ENCODE data around the gene TULP3.

- RRBS = no CpG with 5 or more reads among the region's 4 CpGs
CAGE:
- cytosol, long polyA plus RNA = no peak
- long polyA plus RNA = no peak
- nucleus, long polyA plus RNA = no peak
Measured at GRCh38 chr12:2027235-2027737, 23.0 kb upstream of the DCP1B start.

DNA sequence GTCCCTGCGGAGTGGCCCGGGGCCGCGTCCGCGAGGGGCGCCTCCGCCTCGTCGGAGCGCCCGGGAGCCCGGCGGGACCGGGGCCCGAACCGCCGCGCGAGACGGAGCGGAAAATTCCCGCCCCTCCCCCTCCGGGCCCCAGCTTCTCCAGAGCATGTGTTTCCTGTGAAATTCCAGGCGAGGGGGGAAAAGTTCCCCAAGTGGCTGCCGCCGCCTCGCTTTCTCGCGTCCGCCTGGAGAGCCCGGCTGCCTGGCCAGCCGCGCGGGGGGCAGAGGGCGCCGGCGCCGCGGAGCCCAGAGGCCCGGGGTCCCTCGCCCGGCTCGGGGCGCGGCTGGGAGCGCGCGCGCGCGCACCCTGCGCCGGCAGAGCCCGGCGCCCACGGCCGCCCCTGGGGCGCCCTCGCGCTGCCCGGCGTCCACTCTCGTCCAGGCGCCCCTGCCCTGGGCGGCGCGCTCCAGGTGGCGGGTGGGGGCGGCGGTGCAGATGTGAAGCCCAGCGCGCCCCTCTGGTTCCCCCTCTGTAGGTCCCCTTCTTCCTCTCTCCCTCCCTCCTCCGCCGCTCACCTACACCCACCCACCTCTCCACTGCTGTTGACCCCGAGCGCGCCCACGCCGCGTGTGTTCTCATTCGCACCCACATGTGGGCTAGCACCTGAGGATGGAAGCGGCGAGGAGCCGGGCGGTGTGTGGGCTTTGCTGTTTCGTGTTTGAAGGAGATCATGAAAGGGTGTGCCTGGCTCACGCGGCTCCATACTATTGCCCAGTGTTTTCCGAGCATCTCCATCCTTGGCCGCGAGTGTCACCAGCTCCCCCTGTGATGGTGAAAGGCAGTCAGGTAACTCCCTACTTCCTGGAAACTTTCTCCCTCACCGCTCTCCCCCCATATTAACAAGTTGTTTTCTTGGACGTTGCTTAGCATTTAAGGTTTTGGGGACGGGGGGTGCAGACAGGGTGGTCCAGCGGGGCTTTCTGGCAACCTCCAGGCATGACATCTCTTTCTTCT lies 1.2 kb downstream of the CACNA1C start:
- RRBS = 1% methylated on average over 47 of the region's 96 CpGs
CAGE:
- cytosol, long polyA plus RNA = no peak
- long polyA plus RNA = no peak
- nucleus, long polyA plus RNA = no peak

DNA sequence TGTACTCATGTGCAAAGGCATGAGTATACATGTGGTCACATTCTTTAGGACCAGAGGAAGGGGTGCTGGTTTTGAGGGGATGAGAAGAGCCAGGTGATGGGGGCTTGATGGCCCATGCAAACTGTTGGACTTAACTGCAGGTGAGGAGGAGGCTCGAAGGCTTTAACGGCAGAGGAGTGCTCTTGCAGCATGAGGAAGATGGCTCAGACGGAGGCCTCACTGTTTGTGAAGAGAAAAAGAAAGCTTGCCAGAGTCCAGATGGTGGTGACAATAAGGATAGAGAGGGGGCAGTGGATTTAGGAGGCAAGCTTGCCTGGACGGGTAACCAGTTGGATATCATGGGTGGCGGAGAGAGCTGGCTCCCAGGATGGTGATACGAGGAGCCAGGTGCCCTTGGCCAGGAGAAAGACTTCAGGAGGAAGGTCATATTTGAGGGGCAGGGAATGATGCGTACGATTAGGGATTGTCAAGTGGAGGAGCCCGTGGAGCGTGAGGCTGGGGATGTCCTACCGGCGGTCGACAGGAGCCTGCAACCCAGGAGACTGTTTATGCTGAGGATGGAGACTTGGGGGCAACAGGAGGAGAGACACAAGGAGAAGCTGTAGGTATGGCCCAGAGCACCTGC lies 71.7 kb downstream of the CACNA1C start:
- RRBS = no CpG with 5 or more reads among the region's 13 CpGs
CAGE:
- cytosol, long polyA plus RNA = no peak
- long polyA plus RNA = no peak
- nucleus, long polyA plus RNA = no peak

GRCh38 chr12:2243767-2244844 lies 191.3 kb downstream of the CACNA1C start:
- RRBS = no CpG with 5 or more reads among the region's 9 CpGs
CAGE:
- cytosol, long polyA plus RNA = no peak
- long polyA plus RNA = no peak
- nucleus, long polyA plus RNA = no peak

DNA sequence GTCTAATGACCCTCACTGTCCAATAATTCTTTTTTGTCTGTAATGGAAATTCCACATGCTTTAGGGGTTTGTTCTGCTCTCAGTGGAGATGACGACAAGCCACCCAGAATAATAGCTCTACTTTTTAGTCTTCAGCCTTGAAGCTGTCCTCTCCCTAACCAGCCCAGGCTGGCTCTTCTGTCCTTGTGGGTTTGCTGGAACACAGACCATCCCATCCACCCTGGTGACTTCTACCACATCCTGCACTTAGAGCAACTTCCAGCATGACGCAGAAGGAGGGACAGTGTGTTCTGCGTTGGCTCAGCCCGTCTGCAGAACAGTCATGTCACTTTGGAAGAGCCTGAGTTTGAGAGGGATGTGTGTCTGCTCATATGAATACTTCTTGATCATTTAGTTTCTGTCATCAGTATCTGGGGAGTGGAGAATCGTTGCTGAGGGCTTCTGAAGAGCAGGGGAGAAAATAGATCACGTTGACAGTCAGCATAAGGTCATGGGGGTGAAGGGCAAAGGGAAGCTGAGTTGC lies 198.0 kb downstream of the CACNA1C start:
- RRBS = no CpG with 5 or more reads among the region's 6 CpGs
CAGE:
- cytosol, long polyA plus RNA = no peak
- long polyA plus RNA = no peak
- nucleus, long polyA plus RNA = no peak

DNA sequence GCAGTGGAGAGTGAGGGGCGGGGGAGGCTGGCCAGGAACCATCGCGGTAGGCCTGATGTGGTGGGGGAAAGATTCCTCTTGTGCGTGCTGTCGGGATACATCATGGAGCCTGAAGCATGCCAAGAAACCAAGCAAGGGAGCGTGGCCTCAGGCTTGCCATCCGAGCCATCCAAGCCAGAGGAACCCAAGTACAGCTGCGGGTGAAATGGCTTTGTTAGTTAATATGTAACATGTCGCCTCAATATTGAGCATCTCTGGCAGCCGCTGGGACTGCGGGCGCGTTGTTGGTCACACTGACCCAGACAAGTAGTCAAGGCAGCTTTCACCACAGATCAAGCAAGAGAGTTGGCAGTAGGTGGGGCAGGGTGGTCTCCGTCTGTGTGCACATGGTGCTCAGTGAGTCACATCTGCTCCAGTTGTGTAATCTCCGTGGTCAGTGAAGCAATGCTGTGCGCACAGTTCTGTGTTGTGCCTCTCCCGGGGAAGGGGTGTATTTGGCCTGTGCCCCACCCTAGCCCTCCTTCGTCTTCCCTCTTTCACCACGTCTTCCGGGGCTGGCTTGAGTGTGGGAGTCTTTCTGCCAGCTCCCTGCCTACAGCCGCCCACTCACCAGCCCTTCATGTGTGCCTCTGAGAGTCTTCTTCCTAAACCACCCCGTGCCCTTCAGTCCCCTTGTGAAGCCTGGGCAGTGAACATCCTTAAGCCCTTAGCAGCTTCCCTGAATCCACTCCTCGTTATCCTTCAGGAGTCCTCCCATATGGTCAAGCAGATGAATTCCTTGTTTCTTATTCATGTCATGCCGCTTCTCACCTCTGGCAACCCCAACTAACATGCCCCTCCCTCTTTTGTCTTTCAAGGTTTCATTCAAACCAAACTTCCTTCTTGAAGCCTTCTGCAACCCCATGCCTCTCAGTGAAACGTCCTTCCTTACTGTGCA lies 242.0 kb downstream of the CACNA1C start:
- RRBS = 92% methylated on average over 4 of the region's 25 CpGs
CAGE:
- cytosol, long polyA plus RNA = no peak
- long polyA plus RNA = no peak
- nucleus, long polyA plus RNA = no peak

DNA sequence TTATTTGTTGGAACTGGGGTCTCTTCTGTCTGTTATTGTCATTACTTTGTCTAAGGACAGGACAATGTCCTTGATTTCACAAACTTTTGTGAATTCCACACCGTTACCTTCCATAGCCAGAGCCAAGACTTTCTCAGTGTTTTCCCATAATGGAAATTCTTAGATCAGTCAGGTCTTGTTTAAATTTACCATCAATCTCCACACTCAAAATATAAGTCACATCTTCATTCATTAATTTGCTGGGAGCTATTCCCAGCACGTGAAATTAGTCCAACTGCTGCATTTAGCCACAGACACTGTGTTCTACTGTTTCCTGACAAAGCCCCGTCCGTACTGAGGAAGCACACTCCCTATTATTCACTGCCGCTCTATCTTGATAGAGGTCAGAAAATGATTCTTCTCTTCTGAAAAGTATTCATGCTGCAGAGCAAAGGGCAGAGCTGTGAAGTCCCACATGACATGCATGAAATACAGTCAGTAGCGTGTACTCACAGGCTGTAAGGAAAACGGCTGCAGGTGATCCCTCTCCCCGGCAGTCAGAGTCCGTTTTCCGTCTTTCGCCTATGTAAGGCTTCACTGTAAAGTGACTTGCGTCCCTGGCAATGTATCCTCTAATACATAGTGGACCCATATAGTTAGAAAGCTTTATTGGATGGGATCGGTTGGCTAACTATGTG lies 302.6 kb upstream of the FKBP4 start:
- RRBS = no CpG with 5 or more reads among the region's 13 CpGs
CAGE:
- cytosol, long polyA plus RNA = no peak
- long polyA plus RNA = no peak
- nucleus, long polyA plus RNA = no peak

DNA sequence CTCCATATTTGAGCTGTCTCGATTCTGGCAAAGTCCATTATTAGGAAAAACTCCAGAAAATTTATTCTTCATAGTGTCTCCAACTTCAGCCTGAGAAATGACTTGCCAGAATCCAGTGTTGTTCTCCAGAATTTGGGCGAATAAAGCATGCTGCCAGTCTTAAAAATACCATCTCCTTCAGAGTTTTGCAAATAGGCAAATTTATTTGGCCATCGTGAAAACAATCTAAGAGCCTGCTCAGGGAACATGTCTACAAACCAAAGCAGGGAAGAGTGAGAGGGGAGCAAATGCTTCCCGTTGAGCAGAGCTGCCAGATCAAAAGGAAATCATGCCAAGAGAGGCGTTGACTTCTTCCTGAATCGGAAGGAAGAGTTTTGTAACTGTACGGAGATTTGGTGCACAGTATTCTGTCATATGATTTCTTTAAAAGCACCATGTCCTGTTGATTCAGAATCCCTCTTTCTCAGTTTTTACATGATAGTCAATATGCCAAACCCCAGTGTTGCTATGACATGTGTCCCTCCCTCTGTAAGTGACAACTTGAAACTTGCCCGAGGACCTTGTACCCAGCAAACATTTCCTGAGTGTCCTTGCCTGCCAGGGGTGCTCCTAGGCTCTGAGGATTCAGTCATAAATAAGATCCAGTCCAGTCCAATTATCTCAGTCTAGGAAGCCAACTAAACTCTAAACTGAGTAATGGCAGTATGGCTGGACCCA lies 300.3 kb upstream of the FKBP4 start:
- RRBS = no CpG with 5 or more reads among the region's 8 CpGs
CAGE:
- cytosol, long polyA plus RNA = no peak
- long polyA plus RNA = no peak
- nucleus, long polyA plus RNA = no peak

GRCh38 chr12:2553610-2554167 lies 241.1 kb upstream of the FKBP4 start:
- RRBS = no CpG with 5 or more reads among the region's 9 CpGs
CAGE:
- cytosol, long polyA plus RNA = no peak
- long polyA plus RNA = no peak
- nucleus, long polyA plus RNA = no peak

DNA sequence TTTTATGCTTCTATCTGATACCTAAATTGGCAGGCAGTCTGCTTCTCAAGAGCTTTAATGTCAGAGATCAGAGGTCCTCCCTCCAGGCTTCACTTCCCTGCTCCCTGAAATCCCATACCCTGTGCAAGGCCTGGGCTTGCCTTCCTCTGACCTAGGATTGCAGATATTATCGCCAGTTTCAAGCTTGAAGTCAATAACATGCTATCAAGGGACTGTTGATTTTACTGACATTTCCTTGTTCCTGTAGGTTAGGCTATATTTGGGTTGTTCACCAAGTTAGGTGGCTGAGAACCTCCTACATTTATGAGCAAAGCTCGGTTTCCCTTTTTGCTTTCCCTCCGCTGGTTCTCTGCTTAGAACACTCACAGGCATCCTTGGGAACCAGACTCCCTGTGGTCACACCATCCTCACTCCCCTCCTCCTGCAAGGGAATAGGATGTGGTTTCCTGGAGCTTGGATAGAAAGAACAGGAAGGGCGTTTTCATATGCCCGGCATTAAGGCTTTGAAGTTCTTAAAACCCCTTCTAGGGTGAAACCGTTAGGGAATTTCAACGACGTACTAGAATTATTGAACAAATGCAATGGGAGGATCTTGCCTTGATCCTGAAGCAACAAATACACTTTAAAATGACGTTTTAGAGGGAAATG lies 208.2 kb upstream of the FKBP4 start:
- RRBS = no CpG with 5 or more reads among the region's 9 CpGs
CAGE:
- cytosol, long polyA plus RNA = no peak
- long polyA plus RNA = no peak
- nucleus, long polyA plus RNA = no peak

DNA sequence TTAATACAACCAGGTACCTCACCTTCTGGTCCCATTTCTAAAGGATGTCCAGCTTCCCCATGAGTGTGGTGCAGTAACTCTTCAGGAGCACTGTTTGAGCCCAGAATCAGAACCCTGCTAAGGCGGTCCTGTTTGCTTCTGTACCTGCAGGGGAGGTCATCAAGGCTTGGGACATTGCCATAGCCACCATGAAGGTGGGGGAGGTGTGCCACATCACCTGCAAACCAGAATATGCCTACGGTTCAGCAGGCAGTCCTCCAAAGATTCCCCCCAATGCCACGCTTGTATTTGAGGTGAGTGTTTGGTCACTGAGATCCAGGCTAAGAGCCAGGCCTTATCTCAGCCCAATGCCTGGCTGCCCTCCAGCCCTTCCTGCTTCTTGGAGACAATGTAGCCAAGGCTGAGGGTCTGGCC lies 2.8 kb downstream of the FKBP4 start:
- RRBS = no CpG with 5 or more reads among the region's 3 CpGs
CAGE:
- cytosol, long polyA plus RNA = no peak
- long polyA plus RNA = start-site peak on the plus strand centred at position 179 of the sequence, 57 bp wide, 294 and 202 reads in 2 replicates
- nucleus, long polyA plus RNA = start-site peak on the plus strand centred at position 177 of the sequence, 53 bp wide, 144 and 84 reads in 2 replicates

DNA sequence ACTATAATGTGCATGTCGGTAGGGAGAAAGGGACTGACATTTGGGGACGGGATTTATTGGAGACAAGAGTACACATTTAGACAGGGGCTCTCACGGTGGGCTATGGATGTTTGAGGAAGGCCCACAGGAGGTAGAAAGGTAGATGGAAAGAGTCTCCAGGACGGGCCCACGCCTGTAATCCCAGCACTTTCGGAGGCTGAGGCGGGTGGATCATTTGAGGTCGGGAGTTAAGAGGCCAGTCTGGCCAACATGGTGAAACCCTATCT lies 958 bp upstream of the TULP3 start:
- RRBS = no CpG with 5 or more reads among the region's 8 CpGs
CAGE:
- cytosol, long polyA plus RNA = no peak
- long polyA plus RNA = no peak
- nucleus, long polyA plus RNA = no peak

DNA sequence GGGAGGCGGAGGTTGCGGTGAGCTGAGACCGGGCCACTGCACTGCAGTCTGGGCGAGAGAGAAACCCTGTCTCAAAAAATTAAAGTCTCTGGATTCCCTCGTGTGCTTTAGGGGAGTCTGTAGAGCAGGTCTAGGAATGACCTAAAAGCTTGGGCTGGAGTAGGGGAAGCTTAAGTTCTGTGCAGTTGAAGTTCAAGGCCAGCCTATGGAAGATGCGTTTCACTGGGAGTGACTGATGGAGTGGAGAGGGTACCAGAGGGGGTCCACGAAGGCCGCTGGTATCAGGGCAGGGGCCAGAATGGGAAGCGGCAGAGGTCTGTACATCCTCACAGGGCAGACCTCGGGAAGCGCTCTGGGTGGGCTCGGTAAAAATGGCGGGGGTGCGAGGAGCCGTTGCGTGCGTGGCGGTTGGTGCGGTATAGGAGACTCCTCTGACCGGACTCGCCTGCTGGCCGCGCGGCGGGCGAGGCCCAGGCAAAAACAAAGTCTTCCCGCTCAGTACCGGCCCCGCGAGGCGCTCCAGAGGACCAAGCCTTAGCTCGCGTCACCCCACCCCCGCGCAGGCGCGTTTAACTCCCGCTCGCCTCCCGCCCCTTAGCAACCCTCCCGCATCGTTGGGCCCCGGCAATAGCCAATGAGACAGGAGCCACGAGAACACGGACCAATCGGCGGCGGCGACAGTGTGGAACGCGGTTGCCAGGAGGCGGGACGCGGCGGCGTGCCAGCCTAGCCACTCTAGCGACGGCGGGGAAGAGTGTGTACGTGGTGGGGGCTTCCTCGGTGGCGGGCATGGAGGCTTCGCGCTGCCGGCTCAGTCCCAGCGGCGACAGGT lies at the start of gene TULP3:
Gene TULP3, plus strand, starts transcription at position 733 of the 832 bp plus-strand sequence.
- RRBS = under 1% methylated on average over 12 of the region's 67 CpGs
CAGE:
- cytosol, long polyA plus RNA = start-site peak on the plus strand centred at position 747 of the sequence, 48 bp wide, 181 and 346 reads in 2 replicates
- long polyA plus RNA = start-site peak on the plus strand centred at position 751 of the sequence, 71 bp wide, 177 and 410 reads in 2 replicates
- nucleus, long polyA plus RNA = start-site peak on the plus strand centred at position 755 of the sequence, 64 bp wide, 315 and 634 reads in 2 replicates

DNA sequence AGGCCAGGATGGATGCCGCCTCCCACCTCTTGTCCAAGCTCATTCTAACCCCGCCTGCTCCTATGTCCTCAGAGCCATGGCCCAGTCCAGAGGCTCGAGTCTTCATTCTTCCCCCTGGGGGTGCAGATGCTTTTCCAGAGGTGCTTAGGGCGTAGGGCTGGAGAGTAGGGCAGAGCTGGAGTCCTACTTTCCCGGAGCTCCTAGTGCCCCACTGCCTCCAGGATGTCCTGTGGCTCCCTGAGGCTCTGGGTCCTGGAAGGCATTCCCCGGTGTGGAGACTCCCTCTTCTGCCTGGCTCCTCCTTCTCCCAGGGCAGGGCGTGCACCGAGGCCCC lies 15.2 kb downstream of the TEAD4 start:
- RRBS = 80% methylated on average over 2 of the region's 8 CpGs
CAGE:
- cytosol, long polyA plus RNA = no peak
- long polyA plus RNA = no peak
- nucleus, long polyA plus RNA = no peak

- RRBS = no CpG with 5 or more reads among the region's 10 CpGs
CAGE:
- cytosol, long polyA plus RNA = no peak
- long polyA plus RNA = no peak
- nucleus, long polyA plus RNA = no peak
Measured at GRCh38 chr12:3042484-3043087, 34.6 kb upstream of the TSPAN9 start.

GRCh38 chr12:3070898-3071708 lies 6.1 kb upstream of the TSPAN9 start:
- RRBS = no CpG with 5 or more reads among the region's 13 CpGs
CAGE:
- cytosol, long polyA plus RNA = no peak
- long polyA plus RNA = no peak
- nucleus, long polyA plus RNA = no peak

- RRBS = 90% methylated on average over 2 of the region's 10 CpGs
CAGE:
- cytosol, long polyA plus RNA = no peak
- long polyA plus RNA = no peak
- nucleus, long polyA plus RNA = no peak
Measured at GRCh38 chr12:3130487-3130913, 53.3 kb downstream of the TSPAN9 start.

DNA sequence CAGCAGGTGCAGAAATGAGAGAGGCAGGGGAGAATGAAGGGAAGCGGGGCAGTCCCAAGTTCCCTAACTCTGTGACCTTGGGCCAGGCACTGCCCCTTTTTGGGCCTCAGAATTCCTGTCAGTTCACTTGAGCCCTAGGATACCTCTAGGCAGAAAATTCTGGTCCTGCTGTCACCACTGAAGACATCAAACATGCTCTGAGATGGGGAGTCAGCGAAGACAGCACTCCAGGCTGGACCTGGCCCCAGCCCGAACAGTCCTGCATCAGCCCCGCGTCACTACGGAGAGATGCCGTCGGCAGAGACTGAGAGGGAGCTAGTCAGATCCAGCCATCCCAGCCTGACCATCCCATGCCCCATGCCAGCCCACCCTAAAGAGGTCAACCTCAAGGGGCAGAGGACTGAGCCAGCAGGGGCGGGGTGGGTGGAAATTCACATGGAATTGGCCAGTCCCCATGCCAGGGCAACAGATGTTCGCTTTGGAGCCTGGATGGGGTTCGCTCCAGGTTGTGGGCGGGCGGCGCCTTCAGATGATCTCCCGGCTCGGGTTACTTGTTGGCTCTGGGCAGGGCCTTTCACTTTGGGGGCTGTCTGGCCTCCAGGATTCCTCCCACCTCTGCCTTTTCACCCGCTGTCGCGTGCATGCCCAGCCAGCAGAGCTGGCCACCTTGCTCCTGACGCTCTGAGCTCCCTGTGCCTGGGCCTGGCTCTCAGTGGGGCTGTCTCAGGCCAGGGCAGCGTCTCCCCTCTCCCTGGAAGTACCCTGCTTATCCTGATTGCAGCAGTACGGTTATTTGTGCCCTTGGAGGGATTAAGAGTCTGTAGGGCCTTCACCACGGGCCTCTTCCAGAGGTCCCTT lies 154.2 kb downstream of the TSPAN9 start:
- RRBS = no CpG with 5 or more reads among the region's 23 CpGs
CAGE:
- cytosol, long polyA plus RNA = no peak
- long polyA plus RNA = no peak
- nucleus, long polyA plus RNA = no peak

DNA sequence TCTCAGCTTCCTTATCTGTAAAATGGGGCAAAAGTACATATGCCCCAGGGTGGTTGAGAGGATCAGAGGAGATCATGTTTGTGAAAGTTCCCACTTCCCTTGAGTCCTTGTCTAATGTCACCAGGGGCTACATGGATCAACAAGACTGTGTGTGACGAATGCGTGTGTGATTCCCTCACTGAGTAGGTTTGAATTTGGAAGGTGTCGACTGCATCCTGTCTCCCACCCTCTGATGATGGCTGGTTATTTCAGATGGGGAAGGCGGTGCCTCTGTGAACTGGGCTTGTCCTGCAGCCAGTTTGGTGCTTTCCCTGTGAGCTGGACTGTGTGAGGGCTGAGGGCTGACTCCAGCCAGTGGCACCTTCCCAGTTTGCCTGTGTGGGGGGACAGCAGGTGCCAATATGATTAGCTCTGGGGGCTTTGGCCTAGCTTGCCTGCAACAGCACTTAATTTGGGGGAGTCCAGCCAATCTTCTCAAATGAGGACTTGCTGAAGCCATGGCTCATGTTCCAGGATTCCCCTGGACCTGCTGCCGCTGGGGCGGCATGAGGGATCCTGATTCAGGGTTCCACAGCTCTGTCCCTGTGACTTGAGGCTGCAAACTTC lies 158.4 kb downstream of the TSPAN9 start:
- RRBS = no CpG with 5 or more reads among the region's 6 CpGs
CAGE:
- cytosol, long polyA plus RNA = no peak
- long polyA plus RNA = no peak
- nucleus, long polyA plus RNA = no peak

DNA sequence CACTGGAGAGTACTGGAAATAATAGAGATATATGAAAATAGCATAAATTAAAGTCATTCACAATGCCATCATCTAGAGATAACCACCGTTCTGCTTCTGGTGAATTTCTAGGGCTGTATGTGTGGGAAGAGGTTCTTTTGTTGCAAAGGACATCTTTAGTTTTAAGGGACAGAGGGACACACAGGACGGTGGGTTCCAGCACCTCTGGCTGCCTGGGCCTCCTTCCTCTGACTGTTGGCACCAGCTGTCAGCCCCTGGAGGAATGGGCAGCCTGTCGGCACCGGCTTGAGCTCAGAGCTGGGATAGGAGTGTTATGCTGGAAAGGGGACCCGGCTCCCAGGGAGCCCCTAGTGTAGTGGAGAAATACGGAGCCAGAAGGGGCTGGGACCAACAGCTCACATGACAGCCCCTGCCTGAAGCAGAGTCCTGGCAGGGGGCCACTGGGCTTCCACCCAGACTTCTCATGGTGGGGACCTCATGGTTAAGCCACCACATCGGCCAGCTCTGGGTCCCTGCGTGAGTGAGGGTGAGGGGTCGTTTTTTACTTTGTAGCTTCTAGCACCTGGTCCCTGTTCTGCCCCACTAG lies 174.4 kb downstream of the TSPAN9 start:
- RRBS = 80% methylated on average over 1 of the region's 9 CpGs
CAGE:
- cytosol, long polyA plus RNA = no peak
- long polyA plus RNA = no peak
- nucleus, long polyA plus RNA = no peak

All from SK-N-SH (cell line).